Hepatocyte (in vitro differentiated cells and primary cell): ENCODE data around the gene FBLN1.

GRCh38 chr22:45241416-45241837, 733 bp upstream of the KIAA0930 start:
- RAMPAGE, long total RNA, result no peak
- RRBS, result no CpG with 5 or more reads among the region's 5 CpGs

DNA sequence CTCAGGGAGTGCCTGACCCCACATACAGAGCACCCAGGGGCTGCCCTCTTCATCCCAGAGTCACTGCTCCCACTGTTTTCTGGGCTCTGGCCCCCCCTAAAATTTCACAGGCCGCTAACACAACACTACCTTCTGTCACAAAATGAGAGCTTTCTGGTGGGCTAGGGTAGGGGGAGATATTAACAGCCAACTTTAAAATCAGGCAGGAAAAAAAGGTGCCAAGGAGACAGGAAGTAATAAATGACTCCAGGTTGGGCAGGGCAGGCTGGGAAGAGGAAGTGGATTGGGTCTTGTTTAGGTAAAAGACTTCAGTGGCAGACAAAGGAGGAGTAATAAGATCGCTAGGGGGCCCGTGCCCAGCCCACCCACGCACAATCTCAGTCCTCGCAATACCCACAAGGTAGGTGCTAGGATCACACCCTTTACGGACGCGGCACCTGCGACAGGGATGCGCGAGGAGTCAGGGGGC, 1.0 kb upstream of the FAM118A start:
- RAMPAGE, long total RNA, result no peak
- RRBS, result no CpG with 5 or more reads among the region's 11 CpGs

DNA sequence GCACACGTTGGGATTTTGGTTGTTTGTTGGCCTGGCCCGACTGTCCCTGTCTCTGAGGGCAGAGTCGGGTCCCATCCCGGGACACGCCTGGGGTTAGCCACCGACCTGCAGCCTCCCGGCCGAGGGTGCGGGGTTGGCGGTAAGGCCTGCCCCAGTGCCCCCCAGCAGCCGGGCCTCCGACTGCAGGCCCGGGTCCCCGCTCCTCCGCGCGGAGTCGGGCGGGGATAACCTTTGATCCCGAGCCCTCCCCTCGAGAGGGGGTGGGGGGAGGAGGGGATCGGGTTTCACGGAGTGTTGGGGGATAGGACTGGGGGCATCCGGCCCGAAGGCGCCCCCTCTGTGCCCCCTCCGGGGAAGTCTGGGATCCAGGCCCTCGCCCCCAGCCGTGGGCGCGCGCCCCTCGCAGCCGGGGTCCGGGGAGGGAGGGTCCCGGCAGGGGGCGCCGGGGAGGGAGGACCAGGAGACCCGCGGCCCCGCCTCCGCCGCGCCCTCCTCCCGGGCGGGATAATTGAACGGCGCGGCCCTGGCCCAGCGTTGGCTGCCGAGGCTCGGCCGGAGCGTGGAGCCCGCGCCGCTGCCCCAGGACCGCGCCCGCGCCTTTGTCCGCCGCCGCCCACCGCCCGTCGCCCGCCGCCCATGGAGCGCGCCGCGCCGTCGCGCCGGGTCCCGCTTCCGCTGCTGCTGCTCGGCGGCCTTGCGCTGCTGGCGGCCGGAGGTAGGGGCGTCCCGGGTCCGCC, at the start of gene FBLN1:
TSS of gene FBLN1 (plus strand) at position 534 of the 737 bp plus-strand sequence.
- RAMPAGE, long total RNA, result no peak
- RRBS, result 4% methylated on average over 56 of the region's 87 CpGs

GRCh38 chr22:45550411-45550728, 47.7 kb downstream of the FBLN1 start:
- RAMPAGE, long total RNA, result no peak
- RRBS, result no CpG with 5 or more reads among the region's 13 CpGs

- RAMPAGE, long total RNA, result no peak
- RRBS, result no CpG with 5 or more reads among the region's 12 CpGs
Measured at GRCh38 chr22:45553315-45553783, 50.7 kb downstream of the FBLN1 start.

DNA sequence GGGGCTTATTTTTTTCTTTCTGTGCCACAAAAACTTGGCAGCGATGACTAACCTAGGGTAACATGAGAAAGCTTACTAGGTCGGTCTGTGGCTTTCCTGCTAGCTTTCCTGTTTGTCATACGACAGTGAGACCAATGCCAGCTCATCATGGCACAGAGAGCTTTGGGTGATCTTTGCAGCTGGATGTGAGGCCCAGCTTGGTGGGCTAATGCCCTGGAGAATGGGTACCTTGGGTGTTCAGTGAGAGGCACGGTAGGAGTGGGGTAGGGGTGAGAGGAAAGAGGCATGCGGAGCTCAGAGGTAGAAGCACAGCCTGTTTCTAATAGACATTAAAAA, 62.7 kb upstream of the ATXN10 start:
- RAMPAGE, long total RNA, result no peak
- RRBS, result no CpG with 5 or more reads among the region's 5 CpGs

DNA sequence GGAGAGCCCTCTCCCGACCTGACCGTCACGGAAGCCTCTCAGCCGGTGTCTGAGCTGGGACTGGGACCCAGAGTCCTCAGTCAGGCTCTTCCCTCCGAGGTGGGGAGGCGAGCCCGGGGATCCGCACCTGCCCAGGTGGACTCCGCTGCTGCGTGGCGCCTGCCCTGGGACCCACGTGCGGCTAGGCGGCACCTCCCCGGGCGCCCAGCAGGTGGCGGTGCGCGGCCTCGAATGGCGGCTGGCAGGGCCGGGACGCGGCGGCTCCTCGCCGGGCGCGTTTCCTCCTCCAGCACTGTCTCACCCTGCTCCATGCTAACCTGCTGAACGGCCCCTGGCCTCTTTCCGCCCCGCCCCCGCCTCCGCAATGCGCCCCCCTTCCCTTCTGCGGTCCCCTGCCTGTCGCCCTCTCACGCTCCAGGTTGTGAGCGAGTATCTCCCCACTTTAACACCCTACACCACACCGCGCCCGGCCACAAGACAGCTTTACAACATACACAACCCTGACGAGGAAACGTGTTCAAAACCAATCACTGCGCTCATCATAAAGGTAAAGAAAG, 26.0 kb upstream of the ATXN10 start:
- RAMPAGE, long total RNA, result no peak
- RRBS, result 2% methylated on average over 20 of the region's 45 CpGs

DNA sequence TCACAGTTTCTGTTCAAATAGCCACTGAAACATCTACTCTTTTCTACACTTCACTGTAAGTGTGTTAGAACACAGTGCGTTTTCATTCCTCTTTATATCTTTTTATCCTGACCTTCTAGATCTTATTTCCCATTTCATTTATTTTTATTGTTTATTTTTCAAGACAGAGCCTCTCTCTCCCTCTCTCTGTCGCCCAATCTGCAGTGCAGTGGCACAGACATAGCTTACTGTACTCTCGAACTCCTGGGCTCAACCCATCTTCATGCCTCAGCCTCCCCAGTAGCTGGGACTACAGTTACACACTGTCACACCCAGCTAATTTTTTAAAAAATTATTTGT, 119.0 kb downstream of the ATXN10 start:
- RAMPAGE, long total RNA, result no peak
- RRBS, result no CpG with 5 or more reads among the region's 3 CpGs

DNA sequence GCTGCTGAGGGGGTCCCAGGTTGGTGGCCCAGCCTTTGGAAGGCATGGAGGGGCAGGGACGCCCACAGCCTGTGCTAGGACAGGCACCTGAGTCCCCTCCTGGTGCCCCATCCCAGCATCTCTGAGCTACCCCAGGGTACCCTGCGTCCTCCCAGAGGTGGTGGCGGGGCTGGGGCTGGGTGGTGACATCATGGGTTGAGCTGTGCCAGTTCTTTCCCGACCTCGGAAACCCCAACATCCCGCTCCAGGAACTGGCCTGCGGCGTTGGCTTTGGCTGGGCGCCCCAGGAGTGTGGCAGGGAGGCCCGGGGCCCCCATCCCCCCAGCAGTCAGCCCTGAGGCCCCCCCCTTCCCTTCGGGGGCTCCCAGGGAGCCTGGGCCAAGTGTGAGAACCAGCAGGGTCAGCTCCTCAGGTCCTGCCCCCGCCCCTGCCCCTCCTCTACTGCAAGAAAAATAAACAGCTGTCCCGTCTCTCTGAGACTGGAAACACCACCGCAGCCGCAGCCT, 73.7 kb downstream of the WNT7B start:
- RAMPAGE, long total RNA, result no peak
- RRBS, result no CpG with 5 or more reads among the region's 15 CpGs

GRCh38 chr22:46006138-46006382, 29.1 kb upstream of the WNT7B start:
- RAMPAGE, long total RNA, result no peak
- RRBS, result no CpG with 5 or more reads among the region's 3 CpGs

DNA sequence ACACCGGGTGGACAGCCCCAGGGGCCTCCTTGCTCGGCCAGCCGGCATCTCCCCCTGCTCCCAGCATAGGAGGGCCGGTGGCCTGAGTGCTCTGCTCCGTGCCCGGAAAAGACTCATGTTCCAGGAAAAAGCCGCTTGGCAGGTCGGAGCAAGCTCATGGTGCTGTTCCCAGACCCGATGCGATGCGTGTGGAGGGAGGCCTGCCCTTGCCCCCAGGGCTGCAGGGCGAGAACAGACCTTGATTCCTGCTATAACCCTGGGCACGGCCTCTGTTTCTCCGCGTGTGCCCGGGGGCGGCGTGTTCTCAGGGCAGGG, 30.4 kb upstream of the WNT7B start:
- RAMPAGE, long total RNA, result no peak
- RRBS, result 84% methylated on average over 6 of the region's 18 CpGs

DNA sequence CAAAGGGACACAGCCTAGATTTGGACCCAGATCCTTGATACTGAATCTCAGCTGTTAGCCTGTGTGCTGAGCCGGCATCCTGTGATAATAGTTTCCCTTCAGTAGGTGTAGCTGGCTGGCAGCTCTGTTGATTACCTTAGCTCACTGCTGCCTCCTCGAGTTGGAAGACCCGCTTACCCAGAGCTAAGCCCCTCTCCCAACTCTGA, 59.7 kb upstream of the WNT7B start:
- RAMPAGE, long total RNA, result no peak
- RRBS, result no CpG with 5 or more reads among the region's 3 CpGs

DNA sequence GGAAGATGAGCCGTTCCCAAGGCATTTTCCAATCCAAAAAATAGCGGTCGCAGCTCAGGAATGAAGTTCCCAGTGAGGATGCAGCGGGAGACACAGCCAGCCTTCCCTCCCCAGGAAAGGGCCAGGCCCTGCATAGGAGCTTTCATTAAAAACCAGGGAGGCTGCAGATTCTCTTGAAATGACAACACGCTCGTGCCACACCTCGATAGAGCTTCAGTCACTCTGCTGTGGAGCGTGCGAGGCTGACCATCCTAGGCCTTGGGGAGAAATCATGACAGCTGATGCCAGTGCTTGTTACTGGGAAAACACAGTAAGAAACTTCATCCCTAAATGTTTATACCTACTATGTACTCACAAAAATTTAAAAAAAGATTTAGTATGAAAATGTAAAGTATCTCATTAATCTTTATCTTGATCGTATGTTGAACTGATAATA, 65.9 kb upstream of the WNT7B start:
- RAMPAGE, long total RNA, result no peak
- RRBS, result no CpG with 5 or more reads among the region's 10 CpGs

DNA sequence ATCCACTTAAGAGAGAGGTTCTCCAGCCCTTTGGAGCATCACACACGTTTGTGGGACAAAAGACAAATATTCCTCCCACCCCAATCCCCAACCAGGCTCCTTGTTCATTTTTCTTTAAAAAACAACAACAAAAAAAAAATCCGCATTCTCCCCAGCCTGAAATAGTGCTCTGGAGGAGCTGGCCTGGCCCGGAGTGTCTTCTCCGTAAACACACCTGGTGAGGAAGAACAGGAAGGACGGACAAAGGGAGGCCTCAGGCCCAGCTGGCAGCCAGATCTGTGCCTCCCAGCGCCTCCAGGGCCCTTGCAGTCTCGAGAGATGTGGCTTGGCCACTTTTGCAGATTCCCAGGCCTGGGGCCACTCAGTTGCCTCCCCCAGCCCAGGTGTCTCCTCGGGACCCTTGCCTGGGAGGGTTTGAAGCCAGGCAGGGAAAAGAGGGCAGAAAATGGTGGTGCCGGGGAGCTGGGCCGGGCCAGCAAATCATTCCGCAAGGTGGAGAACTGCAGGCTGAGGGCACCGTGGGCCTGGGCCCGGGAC, 66.8 kb upstream of the WNT7B start:
- RAMPAGE, long total RNA, result no peak
- RRBS, result 48% methylated on average over 4 of the region's 13 CpGs

- RAMPAGE, long total RNA, result no peak
- RRBS, result 91% methylated on average over 4 of the region's 28 CpGs
Measured at GRCh38 chr22:46058562-46059594, 81.9 kb upstream of the WNT7B start.

DNA sequence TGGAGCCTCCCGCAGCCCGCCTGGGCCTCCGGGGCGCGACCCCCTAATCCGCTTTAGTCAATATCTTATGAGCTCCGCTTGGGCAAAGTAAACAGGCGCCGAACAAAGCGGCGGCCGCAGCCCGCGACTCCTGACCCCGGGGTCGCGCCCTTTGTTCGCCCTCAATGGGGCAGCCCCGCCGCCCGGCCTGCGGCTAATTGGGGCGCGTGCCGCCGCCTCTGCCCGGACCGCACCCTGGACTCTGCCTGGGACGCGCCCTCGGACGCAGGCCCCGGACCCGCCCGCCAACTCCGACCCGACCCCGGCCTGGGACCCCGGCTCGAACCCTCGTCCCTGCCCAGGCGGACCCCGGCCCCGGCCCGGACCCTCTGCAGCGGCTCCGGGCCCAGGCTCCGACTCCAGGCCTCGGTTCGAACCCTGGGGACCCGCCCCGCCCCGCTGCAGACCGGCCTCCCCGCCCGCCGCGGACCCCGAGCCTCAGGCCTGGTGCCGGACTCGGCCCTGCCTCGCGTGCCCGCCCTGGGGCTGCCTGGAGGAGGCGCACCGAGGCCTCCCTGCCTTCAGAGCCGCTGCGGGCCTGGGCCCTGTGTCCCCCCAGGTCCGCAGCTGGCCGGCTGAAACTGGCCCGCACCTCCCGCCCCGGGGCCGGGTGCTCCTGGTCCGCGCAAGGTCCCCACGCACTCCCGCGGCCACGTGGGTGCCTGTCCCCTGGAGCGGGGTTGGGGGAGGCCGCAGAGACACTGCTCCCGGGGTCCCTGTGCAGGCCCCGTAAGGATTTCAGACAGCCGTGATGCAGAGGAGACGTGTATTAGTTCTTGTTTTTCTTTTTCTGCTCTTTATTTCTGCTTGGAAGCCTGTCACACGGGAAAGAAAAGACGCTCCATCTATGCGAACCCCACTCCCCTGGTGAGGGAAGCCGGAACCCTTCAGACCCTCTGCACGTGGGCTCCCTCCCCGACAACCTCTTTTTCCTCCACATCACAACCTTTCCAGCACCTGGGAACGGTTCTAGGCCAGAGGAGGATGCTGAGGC, 84.8 kb upstream of the WNT7B start:
- RAMPAGE, long total RNA, result no peak
- RRBS, result 27% methylated on average over 43 of the region's 93 CpGs

- RAMPAGE, long total RNA, result no peak
- RRBS, result no CpG with 5 or more reads among the region's 13 CpGs
Measured at GRCh38 chr22:46067422-46068252, 82.7 kb upstream of the PPARA start.

DNA sequence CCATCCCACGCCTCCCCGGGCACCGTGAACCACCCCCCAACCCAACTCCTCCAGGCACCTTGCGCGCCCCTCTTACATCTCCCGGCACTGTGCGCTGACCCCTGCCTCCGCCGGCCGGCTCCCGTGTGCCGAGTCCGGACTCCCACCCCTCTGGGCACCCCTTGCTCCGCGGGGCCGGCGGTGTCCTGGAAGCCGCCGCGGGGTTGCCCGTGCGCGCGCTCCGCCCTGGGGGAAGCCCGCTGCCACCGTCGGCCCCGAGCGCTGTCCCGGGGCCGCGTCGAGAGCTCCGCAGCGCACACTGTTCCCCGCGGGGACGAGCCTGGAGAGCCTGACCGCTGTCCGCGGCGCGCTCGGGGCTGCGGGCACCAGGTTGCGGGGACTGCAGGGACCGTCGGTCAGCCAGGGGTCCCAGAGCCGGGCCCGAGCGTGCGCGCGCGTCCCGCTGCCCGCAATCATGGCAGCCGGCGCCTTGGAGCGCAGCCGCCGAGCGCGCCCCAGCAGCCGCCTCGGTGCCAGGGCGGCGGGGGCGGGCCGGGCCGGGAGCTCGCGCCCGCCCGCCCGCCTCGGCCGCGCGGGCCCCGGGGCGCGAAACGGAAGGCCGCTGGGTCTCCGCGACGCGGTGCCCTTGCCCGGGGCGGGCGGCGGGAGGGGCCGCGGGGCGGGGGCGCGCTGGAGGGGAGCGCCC, 79.6 kb upstream of the PPARA start:
- RAMPAGE, long total RNA, result no peak
- RRBS, result 1% methylated on average over 72 of the region's 100 CpGs

GRCh38 chr22:46071248-46071657, 79.1 kb upstream of the PPARA start:
- RAMPAGE, long total RNA, result no peak
- RRBS, result 1% methylated on average over 49 of the region's 66 CpGs

DNA sequence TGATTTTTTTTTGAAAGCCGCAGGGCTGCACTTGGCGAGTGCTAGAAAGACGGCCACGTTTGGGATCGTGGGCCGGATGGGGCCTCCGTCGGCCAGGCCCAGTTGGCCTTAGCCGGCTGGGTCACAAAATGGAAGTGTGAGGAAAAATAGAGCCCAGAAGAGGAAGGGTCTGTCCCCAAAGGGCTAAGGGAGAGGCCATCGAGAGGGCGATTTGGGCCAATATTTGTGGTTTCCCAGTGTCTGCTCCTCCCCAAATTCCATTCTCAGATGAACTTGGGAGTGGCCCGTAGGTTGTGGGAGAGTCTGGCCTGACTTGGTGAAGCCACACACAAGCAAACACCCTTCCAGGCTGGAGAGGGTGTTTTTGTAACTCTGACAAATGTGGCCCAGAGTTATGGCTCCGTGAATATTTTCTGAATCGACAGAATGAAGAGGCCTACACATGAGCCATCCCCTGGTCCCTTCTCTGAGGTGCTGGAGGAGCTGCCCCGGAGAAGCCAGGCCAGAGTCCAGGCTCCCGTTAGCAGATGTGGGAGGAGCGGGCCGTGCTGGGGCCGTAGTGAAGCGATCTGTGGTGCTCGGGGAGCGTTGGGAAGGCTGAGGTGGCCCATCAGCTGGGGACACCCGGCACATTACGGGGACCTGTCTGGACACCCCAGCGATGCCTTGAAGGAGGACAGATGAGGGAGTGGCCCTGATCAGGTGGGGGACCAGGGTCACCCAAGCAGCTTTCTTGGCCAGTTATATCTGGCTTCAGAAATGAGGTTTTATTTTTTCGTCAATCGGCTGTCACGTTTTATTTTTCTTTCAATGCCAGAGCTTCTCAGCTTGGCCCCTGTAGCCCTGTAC, 73.5 kb upstream of the PPARA start:
- RAMPAGE, long total RNA, result no peak
- RRBS, result 67% methylated on average over 4 of the region's 28 CpGs